Hair follicular keratinocyte (primary cell): ENCODE results near the gene TMEM267.

- RAMPAGE, long total RNA = no peak
These were observed 150.4 kb upstream of the CCDC152 start for GRCh38 chr5:42606046-42606862.

- RAMPAGE, long total RNA = no peak
These were observed 7.7 kb upstream of the SELENOP start for GRCh38 chr5:42819356-42819861.

- RAMPAGE, long total RNA = no peak
These were observed 75.5 kb upstream of the SELENOP start for GRCh38 chr5:42887141-42887684.

GRCh38 chr5:42949189-42949616, 90.9 kb downstream of the ANXA2R start:
- RAMPAGE, long total RNA = no peak

GRCh38 chr5:42952842-42953641, 87.1 kb downstream of the ANXA2R start:
- RAMPAGE, long total RNA = no peak

GRCh38 chr5:43000130-43000916, 39.8 kb downstream of the ANXA2R start:
- RAMPAGE, long total RNA = no peak

- RAMPAGE, long total RNA = no peak
These were observed 30.2 kb downstream of the ANXA2R start for GRCh38 chr5:43009755-43010534.

GRCh38 chr5:43020403-43020799, 19.7 kb downstream of the ANXA2R start:
- RAMPAGE, long total RNA = no peak

DNA sequence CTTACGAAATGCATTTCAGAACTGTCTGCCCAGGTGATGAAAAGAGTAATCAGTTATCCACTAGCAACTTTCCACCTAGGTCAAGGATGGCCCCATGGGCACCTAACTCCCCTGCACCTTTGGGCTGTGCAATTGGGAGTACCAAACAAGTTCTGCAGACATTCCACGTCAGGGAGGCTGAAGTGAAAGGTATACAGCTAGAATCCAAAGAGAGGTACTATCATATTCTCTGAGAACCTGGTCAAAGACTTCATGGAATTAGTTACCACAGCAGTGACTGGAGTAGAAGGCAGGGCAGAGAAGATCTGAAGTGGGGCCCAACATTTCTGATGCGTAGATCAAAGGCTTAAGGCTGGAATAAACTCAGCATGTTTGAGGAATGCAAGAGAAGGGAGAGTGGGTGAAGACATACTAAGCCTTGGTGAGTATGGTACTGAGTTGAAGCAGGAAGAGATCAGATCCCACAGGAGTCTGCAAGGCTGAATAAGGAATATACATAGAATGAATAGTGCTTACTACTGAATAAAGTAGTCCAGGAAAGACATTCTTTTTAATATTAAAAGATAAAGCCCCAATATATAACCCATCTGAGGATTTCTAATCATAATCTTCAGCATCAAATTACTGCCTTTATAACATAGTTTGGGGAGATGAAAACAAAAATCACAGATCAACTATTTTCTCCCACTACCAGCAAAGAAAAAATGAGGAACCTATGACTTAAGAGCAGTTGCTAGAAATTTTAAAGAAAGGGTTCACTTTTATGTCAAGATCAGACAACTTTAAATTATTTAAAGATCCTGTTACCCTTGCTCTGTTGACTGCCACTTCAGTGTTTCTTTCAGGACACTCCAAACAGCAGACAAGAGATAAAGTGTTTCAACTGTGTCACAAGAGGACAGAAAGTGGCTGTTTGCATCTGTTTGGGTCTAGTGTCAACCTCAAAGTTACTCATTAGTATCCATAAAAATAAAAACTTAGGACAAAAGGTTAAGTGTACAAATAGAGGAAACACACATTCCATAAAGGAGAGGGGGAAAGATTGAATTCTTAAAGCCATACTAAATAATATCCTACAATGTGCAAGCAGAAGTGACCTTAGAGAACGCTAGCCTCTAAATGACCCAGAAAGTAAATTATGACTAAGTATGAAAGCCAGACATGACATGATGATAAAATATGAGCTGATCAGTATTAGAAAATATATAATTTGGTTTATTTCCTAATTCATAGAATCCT, 25.2 kb downstream of the HMGCS1 start:
- RAMPAGE, long total RNA = no peak

GRCh38 chr5:43422197-43422678, 10.0 kb upstream of the CCL28 start:
- RAMPAGE, long total RNA = no peak

GRCh38 chr5:43483750-43484817, at the start of gene TMEM267:
TMEM267 (minus strand) TSS chr5:43483865.
- RAMPAGE, long total RNA = start-site peak on the minus strand at chr5:43483839-43483879, 41 and 27 reads in 2 replicates

GRCh38 chr5:44806215-44806766, 2.5 kb upstream of the MRPS30 start:
- RAMPAGE, long total RNA = no peak

GRCh38 chr5:44875493-44876475, 67.0 kb downstream of the MRPS30 start:
- RAMPAGE, long total RNA = no peak

DNA sequence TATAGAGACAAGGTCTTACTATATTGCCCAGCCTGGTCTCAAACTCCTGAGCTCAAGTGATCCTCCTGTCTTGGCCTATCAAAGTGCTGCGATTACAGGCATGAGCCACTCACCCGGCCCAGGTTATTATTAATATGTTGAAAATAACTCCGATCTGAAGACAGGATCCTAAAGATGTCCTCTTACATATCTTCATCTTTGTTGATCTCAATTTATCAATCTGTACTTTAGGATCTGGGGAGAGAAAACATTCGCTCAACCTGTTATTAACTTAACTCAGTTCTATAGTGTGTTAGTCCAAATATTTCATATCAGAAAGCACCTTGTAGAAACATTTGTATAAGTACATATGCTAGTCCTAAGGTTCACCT, 248.8 kb downstream of the HCN1 start:
- RAMPAGE, long total RNA = no peak

GRCh38 chr5:46193222-46193592, 497.0 kb upstream of the HCN1 start:
- RAMPAGE, long total RNA = no peak

DNA sequence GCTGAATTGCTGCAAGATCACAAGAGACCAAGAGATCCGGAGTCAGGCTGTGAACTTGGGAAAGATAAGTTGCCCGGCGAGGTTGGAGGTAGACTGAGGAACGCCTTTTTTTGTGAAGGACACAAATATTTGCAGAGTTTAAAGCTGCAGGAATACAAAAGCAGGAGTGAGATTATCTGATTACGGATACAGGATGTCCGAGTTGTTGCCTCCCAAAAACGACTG, 302.4 kb downstream of the PARP8 start:
- RAMPAGE, long total RNA = no peak

- RAMPAGE, long total RNA = no peak
These were observed 22.4 kb downstream of the ITGA1 start for GRCh38 chr5:52809884-52810812.

- RAMPAGE, long total RNA = no peak
These were observed 49.3 kb downstream of the ITGA1 start for GRCh38 chr5:52836942-52837585.

DNA sequence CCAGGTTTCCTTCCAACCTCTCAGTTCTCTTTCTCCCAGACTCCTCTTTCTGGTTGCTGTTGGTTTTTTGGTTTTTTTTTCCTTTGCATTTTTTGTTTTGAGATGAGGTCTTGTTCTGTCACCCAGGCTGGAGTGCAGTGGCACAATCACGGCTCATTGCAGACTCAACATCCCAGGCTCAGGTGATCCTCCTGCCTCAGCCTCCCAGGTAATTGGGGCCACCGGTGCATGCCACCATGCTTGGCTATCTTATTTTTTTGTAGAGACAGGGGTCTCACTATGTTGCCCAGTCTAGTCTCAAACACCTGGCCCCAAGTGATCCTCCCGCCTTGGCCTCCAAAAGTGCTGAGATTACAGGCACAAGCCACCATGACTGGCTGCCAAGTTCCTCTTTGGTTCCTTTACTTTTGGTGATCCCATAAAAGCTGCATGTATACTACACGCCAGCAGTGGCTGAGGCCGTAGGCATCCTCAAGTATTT, 11.5 kb downstream of the ARL15 start:
- RAMPAGE, long total RNA = no peak

GRCh38 chr5:54303728-54304182, 6.6 kb downstream of the ARL15 start:
- RAMPAGE, long total RNA = no peak